Umbilical cord (tissue), 2 donors: ENCODE measurements around the gene TNRC6A.

DNA sequence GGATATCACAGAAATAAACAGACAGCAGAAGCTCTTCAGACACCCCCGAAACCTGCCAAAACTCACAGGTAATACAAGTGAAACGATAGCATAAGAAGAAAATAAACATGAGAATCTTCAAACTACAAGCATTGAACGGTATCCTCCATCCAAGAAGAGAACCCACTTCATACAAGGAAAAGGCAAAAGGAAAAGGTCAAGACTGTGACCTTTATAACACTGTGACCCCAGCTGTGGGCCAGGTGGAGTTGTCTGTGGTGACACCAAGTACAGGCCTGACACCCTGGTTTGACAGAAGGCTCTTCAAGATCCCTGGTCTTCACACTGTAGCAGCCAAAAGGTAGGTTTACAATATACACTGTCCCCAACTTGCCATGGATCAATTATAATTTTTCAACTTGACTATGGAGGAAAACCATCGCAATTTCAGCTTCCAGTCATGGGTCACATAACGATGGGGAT, 22.0 kb downstream of the PDZD9 start:
- RAMPAGE, long total RNA, result no peak

GRCh38 chr16:22026801-22027088, 18.8 kb downstream of the MOSMO start:
- RAMPAGE, long total RNA, result no peak

DNA sequence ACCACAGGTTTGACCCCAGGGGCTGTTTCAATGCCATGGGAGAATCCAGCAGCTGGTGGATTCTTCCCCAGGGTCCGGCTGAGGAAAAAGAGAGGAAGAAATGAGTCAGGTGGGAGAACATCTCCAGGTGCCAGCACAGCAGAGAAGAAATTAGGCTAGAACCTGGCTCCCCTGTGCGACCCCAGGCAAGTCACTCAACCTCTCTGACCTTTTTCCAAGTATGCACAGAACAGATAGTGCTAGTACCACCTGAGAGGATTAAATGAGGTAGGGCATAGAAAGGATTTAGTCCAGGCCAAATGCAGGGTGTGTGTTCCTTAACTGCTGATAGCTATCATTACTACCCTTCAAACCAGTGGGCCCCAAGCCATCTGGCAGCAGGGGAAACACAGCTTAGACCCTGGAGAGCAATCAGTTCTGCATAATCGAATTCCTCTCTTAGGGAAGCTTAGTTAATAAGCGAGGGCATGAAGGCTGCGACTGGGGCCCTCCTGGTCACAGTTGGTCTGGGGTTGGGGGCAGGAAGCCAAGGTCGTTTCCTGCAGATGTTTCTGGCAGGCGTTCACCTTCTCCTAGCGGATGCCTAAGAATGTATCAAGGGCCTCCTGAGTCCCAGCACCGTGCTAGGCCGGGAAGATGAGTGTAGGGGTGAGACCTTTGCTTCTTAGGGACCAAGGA, 16.7 kb upstream of the EEF2K start:
- RAMPAGE, long total RNA, result no peak

DNA sequence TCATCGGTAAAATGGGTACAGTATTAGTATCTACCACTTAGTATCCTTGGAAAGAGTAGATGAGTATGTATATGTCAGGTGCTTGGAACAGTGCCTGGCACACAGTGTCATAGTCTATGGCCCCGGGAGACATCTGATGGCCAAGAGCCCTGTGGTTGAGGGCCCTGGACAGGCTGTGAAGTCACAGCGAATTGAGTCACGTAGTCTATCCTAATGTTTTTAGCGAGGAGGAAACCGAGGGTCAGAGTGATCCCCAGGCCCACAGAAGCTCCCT, 1.3 kb downstream of the EEF2K start:
- RAMPAGE, long total RNA, result no peak

DNA sequence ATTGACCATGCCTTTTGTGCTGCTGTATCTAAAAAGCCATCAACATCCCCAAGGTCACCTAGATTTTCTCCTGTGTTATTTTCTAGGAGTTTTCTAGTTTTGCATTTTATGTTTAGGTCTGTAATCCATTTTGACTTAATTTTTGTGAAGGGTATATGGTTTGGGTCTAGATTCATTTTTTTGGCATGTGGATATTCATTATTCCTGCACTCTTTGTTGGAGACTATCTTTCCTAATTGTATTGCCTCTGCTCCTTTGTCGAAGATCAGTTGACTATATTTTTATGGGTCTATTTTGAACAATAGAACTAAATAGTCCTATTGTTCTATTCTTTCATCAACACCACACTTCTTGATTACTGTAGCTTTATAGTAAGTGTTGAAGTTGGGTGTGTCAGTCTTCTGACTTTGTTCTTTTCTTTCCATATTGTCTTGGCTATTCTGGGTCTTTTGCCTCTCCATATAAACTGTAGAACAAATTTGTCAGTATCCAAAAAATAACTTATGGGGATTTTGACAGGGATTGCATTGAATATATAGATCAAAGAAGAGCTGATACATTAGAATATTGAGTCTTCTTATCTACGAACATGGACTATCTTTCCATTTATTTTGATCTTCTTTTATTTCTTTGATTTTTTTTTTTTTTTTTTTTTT, 35.8 kb upstream of the CDR2 start:
- RAMPAGE, long total RNA, result no peak

- RAMPAGE, long total RNA, result no peak
Measured at GRCh38 chr16:22534045-22534976, 23.6 kb downstream of the NPIPB5 start.

GRCh38 chr16:22683730-22684240, 130.2 kb upstream of the HS3ST2 start:
- RAMPAGE, long total RNA, result no peak

GRCh38 chr16:23131042-23131519, 18.2 kb downstream of the USP31 start:
- RAMPAGE, long total RNA, result no peak

DNA sequence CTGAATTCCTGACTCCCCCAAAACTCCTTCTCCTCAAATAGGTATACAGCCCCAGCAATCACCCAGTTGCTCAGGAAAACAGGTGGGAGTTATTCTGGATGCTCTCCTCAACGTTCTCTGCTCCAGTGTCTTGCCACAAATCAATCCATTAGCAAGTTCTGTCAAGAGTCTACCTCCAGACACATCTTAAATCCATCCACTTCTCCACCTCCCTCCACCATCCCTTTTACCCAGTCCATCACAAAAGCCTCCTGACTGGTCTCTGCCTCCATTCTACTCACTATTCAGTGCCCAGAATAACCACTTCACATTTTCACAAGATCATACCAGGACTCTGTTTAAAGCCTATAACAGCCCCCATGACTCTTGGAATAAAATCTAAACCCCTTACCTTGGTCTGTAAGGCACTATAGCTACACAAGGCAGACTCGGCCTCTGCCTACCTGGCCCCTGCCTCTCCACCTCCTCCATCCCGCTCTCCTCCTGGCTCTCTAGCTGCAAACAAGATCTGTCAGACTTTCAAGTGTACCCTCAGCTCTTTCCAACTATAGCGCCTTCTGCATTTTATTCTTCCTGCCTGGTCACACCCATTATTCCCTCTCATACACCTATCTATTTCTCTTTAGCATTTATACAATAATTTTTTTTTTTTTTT, 8.4 kb downstream of the USP31 start:
- RAMPAGE, long total RNA, result no peak

DNA sequence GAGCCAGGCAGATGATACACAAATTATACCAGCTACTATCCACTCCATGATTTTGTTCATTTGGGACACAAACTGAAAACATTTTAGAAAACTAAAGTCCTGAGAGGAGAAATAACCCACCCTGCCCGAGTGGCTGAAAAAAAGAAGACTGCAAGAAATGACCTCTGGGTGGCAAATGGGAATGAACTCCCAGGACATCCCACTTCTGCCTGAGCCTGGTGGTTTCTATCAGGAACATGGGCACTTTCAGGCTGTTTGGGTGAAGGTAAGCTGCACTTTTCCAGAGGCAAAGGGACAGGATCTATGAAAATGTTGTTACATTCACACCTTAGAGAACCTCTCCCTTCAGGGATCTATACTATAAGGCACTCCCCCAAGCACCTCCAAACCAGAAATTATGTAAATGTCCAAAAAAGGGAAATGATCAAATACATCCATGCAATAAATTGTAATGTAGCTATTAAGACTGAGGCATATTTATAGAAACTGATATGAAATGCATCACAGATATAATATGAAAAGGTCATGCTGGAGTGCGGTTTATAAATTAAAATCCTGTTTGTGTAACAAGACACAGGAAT, 23.2 kb upstream of the COG7 start:
- RAMPAGE, long total RNA, result no peak

- RAMPAGE, long total RNA, result no peak
Measured at GRCh38 chr16:23488043-23488622, 22.2 kb downstream of the GGA2 start.

- RAMPAGE, long total RNA, result no peak
Measured at GRCh38 chr16:23570664-23571676, 13.4 kb downstream of the UBFD1 start.

GRCh38 chr16:23573801-23574365, 16.4 kb downstream of the UBFD1 start:
- RAMPAGE, long total RNA, result no peak

GRCh38 chr16:23689981-23690473, 11.3 kb downstream of the PLK1 start:
- RAMPAGE, long total RNA, result no peak

GRCh38 chr16:23758433-23758956, 3.7 kb downstream of the CHP2 start:
- RAMPAGE, long total RNA, result no peak

GRCh38 chr16:24557145-24557984, 18.0 kb downstream of the RBBP6 start:
- RAMPAGE, long total RNA, result no peak

- RAMPAGE, long total RNA, result no peak
Measured at GRCh38 chr16:24569113-24570177, 30.1 kb downstream of the RBBP6 start.

GRCh38 chr16:24669509-24669924, 59.9 kb upstream of the TNRC6A start:
- RAMPAGE, long total RNA, result no peak

DNA sequence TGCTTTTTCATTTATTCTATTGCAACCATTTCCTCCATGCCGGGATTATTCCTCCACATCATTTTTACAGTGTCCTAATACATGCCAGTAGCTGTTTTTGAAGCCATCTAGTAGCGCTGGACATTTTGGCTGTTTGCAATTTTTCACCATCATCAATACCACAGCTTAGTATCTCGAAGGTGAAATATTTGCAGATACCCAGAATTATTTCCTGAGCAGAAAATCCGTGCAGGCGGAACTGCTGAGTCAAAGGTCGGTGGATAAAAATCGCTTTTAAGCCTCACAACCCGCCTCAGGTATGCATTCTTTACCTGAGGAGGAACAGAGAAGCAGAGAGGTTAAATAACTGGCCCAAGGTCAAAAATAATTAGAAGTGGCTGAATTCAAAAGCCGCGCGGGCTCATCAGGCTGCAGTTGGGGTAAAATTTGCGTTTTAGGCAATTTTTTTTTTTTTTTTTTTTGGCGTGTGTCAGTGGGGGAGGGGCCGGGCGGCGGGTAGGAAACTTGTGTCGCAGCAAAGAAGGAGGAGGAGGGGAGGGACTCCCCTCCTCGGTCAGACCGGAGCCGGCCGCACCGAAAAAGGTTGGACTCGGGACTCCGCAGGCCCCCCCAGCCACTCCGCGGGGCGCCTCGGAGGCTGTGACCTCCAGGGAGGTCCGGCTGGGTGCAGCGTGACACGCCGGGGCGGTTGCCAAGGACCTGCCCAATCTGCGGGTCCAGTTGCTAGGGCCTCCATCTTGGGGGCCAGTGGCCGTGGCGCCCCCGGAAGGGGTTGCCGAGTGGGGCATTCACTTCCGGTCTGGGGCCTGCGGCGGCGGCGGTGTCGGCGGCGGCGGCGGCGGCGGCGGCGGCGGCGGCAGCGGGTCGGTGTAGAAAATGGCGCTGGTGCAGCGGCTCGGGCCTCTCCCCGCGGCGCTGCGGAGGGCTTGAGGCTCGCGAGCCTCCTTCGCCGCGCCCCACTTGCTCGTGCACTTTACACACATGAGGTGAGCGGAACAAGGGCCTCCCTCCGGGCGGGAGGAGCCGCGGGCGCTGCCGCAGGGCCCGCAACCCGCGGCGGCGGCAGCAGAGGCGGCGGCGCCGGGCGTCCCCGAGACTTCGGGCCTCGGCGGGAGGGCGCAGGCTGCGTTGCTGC, at the start of gene TNRC6A:
Gene TNRC6A, plus strand, starts transcription at position 791 of the 1,135 bp plus-strand sequence.
- RAMPAGE, long total RNA, result start-site peak on the plus strand centred at position 884 of the sequence, 110 bp wide, 163 and 256 reads in 2 replicates

DNA sequence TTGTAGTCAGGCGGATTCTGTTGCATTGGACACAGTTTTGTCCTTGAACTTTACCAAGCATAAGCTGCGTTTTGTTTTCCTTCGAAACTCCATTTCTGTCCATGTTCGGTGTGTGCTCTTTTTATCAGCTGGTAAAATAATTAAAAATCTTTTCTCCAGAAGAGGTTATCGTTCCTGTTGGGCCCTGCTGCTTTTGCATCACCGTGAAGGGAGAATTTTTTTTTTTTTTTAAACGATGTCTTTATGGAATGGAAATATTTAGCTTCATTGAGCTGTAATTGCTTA, 1.3 kb downstream of the TNRC6A start:
- RAMPAGE, long total RNA, result no peak